ENCODE measurements around a stretch of chr14.

DNA sequence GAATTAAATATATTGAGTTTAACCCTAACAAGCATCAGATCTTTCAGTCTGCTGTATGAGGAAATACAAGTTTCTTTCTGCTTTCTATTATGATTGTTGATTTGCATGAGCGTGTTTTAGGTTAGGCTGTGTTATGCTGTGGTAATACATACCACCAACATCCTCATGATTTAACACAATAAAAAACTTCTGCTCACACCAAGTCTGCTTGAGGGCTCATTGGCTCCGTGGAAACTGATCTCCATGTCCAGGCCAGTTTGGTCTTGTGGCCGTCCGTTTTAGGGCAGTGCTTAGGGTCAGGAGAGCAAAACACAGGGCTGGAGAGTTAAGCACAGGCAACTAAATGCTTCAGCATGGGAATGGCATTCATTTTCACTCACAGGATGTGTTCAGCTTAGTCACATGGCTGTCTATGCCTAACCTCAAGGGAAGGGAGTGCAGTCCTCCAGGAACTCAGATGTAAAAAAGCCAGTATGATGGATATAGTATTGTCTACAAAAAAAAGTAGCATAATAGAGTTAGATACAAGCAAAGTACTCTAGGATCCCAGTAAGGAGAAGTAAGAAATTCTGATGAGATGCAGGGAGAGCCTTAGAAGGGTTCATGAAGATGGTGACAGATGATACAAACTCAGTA is 16.2 kb downstream of the MARK3 start:
- PRO-cap: no peak

GRCh38 chr14:103498051-103498621 is 24.5 kb downstream of the CKB start:
- PRO-cap: no peak

DNA sequence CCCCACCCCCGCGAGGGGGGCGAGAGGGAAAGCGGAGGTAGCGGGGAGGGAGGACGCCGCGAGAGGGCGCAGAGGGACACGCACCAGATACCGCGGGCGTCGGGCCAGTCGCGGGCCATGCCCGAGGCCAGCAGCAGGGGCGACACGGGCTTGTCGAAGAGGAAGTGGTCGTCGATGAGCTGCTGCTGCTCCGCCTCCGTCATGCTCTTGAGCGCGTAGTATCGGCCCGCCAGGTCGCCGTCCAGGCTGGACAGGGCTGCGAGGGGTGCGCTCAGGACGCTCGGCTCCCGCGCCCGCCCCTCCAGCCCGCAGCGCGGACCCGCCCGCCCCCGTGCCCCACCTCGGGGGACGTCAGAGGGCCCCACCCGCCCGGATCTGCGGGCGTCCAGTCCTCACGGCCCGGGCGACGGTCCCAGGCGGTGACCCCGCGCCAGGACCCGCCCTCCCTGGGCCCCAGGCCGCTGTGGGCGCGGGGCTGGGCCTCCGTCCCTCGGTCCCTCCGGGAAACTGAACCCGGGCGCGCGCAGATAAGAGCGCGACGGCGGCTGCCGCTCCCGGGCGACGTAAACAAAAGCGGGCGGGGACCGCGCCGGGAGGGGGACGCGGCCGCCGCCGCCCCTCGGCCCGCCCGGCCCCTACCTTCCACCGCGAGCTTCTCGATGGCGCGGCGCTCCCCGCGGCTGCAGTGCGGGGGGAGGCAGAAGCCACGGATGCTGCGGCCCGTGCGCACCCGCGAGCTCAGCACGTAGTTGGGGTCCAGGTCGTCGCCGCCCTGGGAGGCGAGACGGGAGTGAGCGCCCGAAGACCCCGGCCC is 1.2 kb downstream of the CKB start:
- PRO-cap: unidirectional peak, plus-strand start at position 107 of the sequence

DNA sequence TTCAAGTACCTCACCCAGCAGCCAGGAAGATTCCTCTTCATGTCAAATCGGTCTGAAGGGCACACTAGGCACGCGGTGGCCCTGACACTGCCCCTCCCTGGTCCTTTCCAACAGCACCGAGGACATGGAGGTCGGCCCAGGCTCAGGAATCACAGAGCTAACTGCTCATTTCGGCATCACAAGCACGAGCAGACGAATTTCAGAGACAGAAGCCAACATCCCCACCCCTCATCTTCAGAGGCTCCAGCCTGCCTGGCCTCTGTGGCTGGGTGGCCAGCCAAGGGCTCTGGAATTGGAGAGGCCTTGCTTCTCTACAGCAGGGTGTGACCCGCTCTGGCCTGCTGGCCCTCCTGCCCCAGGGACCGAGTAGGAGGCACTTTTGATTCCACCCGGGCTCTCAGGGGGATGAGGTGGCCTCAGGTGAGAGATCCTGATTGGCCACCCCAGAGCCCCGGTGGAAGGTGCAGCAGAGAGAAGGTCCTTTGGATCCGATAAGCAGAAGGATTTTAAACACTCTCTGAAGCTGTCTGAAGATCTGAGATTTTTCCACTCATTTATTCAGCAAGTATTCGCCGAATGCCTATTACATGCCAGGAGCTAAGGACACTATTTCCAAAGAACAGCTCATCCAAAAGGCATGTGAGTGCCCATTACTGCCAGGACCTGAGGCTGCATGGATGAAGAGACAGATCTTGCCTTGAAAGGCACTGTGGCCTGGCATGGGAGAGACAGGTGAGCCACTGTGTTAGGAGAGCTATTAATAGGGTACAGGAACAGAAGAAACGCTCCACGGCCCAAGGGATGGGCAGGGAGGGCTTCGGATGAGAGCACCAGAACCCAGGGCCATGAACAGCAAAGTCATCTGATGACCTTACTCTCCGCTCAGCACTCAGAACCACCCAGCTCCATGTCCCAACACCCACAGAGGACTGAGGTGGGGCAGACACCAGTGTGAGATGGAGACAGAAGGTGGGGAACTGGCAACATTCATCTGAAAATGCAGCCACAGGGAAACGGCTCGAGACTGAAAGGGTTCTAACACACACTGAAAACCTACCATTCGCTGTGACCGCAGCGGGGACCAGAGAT is 10.2 kb downstream of the BAG5 start:
- PRO-cap: no peak

GRCh38 chr14:103675654-103675906 is 39.7 kb downstream of the XRCC3 start:
- PRO-cap: no peak

DNA sequence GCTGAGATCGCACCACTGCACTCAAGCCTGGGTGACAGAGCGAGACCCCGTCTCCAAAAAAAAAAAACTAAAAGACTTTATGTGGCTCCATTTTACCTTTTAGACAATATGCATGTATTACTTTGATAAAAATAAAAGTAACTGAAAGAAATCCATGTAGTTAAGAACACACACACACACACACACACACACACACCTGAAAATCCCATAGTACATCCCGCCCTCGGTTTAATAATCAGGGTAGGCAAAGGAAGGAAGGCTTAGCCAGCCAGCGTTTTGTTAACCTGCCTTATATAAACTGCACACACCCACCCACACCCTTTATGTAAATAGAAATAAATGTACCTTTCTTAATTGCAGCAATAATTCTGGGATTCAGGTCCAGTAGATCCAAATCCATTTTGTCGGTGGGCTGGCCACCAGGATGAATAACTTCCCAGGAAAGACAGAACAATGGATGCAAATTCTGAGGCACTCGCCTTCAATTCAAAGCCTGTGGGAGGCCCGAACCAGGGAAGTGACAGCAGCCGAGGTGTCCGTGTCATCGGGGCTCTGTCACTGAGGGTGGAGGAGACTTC is 4.5 kb downstream of the XRCC3 start:
- PRO-cap: no peak

DNA sequence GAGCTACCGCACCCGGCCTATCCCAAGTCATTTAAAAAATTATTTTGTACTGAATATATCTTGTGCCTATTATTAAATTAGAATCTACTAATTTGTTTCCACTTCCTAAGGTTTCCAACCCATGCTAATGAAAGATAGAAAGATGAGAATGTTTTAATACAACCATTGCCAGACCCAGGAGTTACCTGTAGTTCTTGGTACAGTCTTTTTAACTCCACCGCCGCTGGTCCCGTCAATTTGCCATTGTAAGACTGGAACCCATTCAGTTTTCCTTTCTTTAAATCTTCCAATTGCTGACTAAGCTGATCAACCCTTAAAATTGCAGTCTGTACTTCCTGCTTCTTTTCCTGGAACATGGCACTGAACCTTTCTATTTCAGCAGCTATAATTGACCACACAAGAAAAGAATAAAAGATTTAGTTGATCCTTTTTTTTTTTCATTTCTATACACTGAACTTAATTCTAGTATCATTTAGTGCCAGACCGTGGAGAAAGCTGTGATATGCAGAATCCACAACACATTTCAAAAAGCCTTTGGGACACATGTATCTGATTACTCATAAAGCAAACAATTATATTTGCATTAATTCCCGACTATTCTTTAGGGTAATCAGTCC is 37.3 kb downstream of the ZFYVE21 start:
- PRO-cap: no peak

GRCh38 chr14:103848231-103849252 is 1.2 kb upstream of the PPP1R13B start:
- PRO-cap: bidirectional peak, plus-strand start at chr14:103848635, minus-strand start at chr14:103848402

DNA sequence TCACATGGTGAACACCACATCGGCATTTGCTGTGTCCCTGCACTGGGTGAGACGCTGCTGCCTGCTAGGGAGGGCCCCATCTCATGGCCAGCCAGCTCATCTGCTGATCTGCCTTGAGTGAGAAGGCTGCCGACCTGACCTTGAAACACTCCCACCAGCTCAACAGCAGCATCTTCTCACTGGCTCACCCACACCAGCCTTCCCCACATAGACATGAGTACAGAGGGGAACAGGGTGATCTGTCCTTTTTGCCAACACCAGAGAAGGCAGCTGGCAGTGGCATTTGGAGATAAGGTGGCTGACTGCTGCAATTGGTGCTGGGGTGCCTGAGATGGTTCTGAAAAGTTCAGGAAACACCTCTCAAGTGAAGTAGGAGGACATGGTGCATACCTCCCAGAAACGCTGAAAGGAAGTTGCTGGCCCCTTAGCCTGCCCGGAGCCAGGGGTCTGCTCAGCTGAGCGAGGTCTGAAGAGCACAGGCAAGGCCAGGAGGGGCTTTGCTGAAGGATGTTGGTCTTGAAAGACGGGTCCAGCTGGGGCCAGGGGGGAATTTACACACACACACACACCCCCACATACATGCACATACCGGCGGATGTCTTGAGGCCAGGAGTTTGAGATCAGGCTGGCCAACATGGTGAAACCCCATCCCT is 14.2 kb upstream of the PPP1R13B start:
- PRO-cap: no peak

- PRO-cap: no peak
Observed at GRCh38 chr14:104091150-104091910, 5.8 kb downstream of the ASPG start.

DNA sequence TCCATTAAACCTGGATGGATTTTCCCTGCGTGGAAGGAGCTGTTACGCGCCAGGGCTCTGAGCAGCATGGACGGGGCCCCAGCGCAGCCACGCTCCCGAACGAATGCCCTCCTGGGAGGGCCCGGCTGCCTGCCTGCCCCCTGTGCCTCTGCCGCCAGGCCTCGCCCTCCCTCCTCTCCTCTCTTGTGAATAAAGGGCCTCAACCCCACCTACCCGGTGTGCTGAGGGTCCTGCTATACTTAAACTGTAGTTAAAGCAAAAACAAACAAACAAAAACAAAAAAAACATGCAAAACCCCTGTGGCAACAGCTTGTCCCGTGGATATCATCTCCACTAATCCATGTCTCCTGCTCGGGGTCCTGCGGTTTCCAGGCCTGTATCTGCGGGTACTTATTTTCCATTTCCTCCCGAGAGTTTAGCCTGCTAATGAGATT is 85.5 kb downstream of the KIF26A start:
- PRO-cap: no peak

- PRO-cap: no peak
Observed at GRCh38 chr14:104294754-104295044, 156.3 kb downstream of the KIF26A start.

DNA sequence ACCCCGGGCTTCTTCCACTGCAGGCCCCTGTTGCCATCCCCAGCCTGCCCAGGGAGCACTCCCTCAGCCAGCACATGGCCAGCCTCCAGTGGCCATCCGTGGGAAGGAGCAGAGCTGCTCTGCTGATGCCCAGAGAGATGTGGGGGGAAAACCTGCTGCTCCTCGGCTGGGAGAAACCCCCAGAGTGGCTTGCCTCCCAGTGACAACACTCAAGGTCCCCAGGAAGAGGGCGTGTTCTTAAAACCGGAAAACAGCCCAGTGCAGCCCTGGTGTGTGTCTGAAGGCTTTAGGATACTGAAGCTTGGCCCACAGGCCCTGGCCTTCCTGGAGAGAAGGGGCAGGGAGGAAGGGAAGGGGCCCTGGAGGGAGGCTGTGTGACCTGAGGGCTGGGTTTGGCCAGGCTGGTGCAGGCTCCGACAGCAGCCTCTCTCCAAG is 190.3 kb upstream of the C14orf180 start:
- PRO-cap: no peak

- PRO-cap: no peak
Observed at GRCh38 chr14:104567296-104567942, 12.1 kb upstream of the C14orf180 start.

GRCh38 chr14:104580854-104581671 is 1.5 kb downstream of the C14orf180 start:
- PRO-cap: no peak

DNA sequence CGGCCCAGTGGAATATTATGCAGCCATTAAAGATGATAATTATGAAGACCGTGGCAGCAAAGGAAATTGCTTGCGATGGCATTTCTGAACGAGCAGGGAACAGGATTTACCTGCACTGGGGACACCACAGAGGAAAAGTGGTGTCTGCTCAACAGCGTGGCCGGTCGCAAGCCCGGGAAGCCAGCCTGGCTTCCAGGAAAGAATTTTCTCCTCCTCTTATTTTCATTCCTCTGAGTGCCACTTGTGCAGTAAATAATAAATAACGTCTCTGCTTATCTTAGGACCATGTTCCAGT is 6.5 kb downstream of the C14orf180 start:
- PRO-cap: no peak

GRCh38 chr14:104657730-104658208 is 31.6 kb upstream of the INF2 start:
- PRO-cap: no peak

- PRO-cap: unidirectional peak, plus-strand start at chr14:104682563
Observed at GRCh38 chr14:104682359-104682884, 7.0 kb upstream of the INF2 start.

GRCh38 chr14:104694537-104695409 is 5.4 kb downstream of the INF2 start:
- PRO-cap: no peak

DNA sequence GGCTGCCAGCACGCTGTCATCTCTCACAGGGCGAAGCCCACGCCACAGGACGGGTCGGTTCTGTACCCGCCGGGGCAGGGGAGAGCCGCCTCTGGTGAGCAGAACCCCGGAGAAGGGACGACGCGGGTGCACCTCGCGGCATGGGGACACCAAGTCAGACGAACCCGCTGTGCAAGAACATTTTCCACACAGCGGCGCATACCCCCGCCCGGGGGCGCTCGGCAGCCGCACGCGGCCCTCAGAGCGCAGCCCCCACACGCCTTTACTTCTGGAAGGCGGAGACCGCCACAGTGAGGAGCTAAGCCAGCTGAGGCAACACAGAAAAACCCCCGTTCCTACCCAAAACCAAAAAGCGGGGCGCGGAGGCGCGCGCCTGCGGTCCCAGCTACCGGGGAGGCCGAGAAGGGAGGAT is 942 bp upstream of the SIVA1 start:
- PRO-cap: no peak

All from WTC11 (cell line).